Camera-type eye (tissue), 1 donor: Measurements from ENCODE around the genes COL5A1, LCN9, CAMSAP1 and TMEM250.

DNA sequence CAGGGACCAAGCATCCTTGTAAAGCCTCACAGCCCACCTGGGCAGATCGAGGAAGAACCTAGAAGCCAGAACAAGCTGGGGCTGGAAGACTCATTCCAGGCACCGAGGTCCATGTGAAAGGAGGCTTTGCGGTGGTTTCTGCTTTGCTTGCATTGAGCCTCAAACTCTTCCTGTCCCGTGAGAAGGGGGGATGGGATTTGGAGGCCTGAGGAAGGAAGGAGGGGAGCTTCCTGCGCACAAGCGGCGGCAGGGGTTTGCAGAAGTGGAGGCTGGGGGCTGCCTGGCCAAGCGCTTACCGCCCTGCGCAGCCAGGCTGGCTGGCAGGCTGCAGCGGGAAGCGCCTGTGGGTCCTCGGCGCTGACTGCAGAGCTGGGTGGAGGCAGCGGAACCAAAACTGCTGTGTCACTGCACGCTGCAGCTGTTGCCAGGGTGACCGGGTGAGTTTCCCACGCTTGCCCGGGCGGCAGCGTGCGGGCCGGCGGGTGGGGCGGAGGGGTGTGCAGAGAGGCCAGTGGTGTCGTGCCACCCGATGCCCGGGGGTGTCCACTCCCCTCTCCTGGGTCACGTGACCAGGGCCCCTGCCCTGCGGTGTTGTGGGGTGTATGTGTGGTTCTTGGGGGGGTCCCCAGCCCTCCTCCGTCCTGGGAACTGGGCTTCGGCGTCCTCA lies 80.9 kb downstream of the RXRA start:
- RAMPAGE, long total RNA = no peak

- RAMPAGE, long total RNA = no peak
Observed at GRCh38 chr9:134432345-134432940, 106.2 kb downstream of the RXRA start.

DNA sequence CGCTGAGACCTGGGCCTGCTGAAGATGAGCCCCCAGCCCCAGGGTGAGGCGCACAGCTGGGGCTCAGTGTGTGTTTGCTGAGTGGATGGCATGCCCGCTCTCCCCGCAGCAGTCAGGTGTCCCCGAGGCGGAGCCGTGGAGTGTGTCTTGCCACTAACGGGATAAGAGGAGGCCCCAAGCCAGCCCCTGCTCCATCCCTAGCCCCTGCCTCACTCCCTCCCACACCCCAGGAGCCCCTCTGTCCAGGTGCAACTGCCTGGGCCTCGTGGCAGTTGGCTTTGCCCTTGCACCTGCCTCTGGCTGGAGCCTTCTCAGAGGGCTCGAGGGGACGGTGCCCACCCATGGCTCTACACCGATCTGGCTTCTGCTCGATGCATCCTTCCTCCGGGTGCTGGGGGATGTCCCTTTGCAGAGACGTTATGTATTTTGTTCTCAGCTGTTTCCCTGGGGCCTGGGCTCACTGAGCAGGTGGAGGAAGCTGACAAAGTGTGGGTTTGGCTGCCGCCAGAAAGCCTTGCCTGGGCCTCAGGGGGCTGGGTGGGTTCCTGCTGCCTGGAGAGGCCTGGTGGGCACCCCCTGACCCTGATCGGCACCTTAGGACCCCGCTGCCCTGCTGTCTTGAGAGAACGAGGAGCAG lies 148.6 kb downstream of the RXRA start:
- RAMPAGE, long total RNA = no peak

DNA sequence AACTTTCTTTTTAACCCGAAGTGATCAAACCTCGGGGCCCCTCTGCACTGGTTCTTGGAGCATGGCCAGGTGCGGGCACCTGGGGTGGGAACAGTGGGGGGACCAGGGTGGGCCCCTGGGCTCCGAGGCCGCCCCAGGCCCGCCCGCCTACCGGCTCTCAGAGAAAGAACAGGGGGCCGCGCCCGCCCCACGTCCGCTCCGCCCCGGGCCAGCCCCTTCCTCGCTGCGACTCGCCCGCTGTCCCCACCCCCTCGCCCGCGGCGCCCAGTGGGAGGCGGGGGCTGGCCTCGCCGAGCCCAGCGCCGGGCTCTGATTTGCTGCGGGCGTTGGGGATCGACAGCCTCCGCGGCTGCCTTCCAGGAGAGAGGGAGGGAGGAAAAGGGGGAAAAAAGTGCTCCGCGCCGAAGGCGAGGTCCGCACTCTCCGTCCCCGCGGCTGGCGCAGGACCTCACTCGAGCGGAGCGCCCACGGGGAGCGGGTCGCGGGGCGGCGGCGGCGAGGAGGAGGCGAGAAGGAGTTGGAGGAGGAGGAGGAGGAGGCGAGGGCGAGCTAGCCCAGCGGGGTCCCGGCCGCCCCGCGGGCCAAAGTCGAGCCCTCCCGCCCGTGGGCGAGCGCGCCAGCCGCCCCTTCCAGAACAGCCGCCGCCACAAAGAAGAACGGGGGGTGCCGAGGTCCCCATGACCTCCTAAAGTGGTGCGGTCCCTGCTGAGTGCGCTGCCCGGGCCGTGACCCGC lies at the start of gene COL5A1:
Gene COL5A1, plus strand, starts transcription at position 413 of the 734 bp plus-strand sequence.
- RAMPAGE, long total RNA = no peak

- RAMPAGE, long total RNA = no peak
Observed at GRCh38 chr9:134809029-134809525, 71.5 kb upstream of the FCN2 start.

GRCh38 chr9:134842590-134843344 lies 37.8 kb upstream of the FCN2 start:
- RAMPAGE, long total RNA = no peak

GRCh38 chr9:135465112-135465482 lies 14.5 kb upstream of the PPP1R26 start:
- RAMPAGE, long total RNA = no peak

DNA sequence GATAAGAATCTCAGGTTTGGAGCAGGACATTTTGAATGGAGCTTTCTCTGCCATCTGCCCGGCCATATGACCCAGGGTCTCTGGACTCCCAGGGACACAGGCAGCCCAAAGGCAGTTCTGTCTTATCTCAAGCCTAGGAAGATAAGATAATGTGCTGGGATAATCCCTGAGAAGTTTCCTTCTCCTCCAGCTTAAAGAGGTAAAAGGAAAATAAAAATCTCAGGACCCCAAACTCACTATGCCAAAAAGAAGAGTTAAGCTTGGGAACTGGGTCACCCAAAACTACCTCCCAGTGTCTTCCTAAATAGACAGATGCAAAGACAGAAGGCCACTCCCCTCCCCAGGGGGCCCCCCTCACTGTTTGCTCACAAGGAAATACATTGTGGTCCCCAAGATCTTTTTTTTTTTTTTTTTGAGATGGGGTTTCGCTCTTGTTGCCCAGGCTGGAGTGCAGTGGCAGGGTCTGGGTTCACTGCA lies 10.2 kb upstream of the PPP1R26 start:
- RAMPAGE, long total RNA = no peak

DNA sequence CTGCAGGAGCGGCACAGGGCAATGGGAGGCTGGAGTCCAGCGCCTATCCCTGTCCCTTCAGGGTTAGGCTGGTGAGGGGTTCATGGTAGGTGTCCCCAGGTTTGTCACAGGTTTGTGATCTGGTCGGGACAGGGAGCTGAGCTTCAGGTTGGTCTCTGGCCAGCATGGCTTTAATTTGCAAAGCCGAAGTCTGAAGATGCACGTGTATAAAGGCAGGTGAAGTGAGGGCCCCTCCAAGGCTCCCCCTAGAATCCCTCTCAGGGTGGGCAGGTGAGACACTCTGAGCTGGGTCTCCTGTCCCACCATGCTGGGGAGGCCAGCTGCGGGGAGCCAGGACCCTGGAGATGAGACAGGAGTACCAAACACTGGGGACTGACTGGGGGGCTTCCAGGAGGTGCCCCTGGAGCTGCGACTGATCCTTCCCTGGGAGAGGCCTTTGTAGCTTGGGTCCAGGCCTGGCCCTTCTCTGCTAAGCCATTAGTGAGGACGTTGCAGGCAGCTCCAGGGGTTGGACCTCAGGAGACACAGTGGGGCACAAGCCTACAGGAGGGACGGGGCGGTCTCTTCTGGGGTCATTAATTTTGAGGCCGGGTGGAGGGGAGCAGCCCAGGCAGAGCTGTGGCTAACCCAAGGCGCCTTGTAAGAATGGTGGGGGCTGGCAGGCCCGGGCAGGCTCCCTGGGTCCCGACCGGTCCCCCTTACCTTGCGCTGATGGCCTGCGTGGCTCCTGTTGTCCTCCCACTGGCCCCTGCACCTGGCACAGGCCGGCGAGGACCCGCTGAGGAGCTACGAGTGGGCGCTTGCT lies 4.9 kb downstream of the MRPS2 start:
- RAMPAGE, long total RNA = no peak

DNA sequence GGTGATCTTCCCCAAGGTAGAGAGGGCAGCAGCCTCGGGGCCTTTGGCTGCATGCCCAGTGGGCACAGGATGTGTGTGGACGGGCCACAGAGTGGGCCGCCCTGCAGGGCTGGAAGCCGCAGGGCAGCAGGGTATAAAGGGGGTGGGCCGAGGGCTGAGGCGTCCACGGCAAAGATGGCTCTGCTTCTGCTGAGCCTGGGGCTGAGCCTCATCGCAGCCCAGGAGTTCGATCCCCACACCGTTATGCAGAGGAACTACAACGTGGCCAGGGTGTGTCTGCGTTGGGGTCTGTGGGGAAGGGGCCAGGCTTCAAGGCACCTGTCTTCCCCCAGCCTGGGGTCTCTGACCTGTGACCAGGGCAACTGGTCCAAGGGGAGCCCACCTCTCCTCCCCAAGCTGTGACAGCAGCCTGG lies at the start of gene LCN9:
Gene LCN9, plus strand, starts transcription at position 162 of the 413 bp plus-strand sequence.
- RAMPAGE, long total RNA = no peak

GRCh38 chr9:135704562-135705101 lies 2.6 kb downstream of the KCNT1 start:
- RAMPAGE, long total RNA = no peak

- RAMPAGE, long total RNA = no peak
Observed at GRCh38 chr9:135906983-135907705, at the start of gene CAMSAP1. Gene CAMSAP1 (minus strand): TSS chr9:135907546.

- RAMPAGE, long total RNA = no peak
Observed at GRCh38 chr9:135945041-135945935, 15.9 kb downstream of the UBAC1 start.

GRCh38 chr9:136009781-136010718 lies 48.9 kb upstream of the UBAC1 start:
- RAMPAGE, long total RNA = no peak

- RAMPAGE, long total RNA = no peak
Observed at GRCh38 chr9:136094551-136094958, 534 bp downstream of the NACC2 start.

DNA sequence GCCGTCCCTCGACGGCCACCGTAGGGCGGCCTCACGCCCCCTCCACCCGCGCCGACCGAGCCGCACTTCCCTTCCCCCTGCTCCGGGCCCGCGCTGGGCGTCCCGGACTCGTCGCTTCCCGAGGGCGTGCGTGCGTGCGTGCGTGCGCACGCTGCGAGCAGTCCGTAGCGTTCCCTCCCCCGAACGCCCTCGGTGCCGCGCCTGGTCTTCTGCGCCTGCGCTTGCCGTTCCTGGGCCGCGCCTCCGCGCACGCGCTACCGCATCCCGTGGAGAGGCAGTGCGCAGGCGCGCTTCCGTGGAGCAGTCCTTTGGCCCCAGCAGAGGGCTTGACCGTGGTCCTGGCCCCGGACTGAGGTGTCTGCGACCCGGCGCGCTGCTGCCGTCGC lies at the start of gene TMEM250:
Gene TMEM250, minus strand, starts transcription at position 132 of the 386 bp plus-strand sequence.
- RAMPAGE, long total RNA = no peak

- RAMPAGE, long total RNA = no peak
Observed at GRCh38 chr9:136328430-136329229, 1.3 kb downstream of the GPSM1 start.

DNA sequence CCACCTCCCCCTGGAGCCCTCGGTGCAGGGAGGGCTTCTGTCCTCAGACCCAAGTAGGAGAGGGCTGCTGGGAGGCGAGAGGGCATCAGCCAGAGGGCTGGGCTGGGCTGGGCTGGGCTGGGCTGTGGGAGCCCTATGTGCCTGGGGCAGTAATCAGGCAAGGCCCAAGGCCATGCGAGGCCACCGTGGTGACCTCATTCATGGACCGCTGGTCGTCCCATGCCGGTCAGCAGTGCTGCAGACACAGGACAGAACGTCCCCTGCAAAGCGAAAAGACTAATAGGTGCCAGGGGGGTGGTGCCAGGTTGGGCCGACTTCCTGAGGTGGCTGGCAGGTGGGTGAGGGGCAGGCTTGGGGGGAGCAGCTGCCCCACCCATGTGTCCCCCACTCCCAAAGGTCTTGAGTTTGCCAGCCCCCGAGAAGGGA lies 13.9 kb downstream of the GPSM1 start:
- RAMPAGE, long total RNA = no peak

DNA sequence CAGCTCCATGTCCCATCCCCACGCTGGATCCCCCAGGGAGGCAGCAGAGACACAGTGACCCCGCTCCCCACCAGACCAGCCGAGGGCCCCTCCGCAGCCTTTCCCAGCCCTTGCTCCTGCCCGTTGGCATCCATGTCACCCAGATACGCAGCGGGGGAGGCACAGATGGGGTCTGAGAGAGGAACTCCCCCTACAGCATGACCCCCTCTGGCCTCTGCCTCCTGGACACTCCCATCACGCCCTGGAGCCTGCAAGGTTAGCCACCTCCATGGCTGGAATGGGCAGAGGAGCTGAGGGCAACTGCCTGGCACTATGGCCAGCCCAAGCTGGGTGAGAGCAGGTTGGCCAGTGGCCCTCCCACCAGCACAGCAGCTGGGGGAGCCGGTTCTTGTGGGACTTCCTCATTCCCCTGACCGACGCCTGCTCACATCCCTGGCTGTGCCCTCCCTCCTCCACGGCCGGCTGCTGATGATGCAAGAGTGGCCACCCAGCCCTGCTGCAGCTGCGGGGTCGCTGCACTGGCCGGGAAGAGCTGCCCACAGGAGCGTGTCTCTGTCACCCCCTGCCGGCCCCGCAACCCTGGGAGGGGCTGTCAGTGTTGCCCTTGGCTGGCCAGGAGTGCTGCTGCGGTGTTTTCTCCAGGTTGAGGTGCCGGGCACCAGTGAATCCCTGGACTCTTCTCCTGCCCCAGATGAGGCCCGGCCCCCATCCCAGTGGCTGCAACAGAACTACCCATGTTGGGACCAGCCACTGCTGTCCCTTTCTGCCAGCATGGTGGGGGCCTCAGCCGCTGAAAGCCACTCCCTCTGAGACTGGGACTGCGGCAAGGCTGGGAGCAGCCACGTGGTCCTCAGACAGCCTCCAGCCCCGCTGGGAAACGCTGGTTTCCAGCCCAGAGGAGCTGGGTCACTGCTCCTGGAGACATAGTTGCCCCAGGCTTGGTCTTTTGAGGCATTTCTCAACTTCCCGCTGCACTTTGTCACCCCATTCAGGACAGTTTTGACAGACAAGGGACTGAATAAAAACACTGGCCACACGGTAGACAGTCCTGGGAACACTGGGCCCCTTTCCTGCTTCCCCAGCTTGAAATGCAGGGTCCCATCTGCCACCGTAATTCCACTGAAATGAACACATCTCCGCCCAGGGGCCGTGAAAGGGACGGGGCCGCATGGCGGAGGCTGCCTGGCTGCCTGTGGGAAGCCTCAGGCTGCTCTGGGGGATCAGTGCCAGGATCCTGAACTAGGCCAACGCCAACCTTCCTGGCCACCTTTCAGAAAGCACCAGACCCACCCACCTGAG lies 782 bp downstream of the CARD9 start:
- RAMPAGE, long total RNA = no peak

GRCh38 chr9:136449601-136449943 lies 9.9 kb upstream of the INPP5E start:
- RAMPAGE, long total RNA = no peak